ENCODE results near the gene SPATA16.

DNA sequence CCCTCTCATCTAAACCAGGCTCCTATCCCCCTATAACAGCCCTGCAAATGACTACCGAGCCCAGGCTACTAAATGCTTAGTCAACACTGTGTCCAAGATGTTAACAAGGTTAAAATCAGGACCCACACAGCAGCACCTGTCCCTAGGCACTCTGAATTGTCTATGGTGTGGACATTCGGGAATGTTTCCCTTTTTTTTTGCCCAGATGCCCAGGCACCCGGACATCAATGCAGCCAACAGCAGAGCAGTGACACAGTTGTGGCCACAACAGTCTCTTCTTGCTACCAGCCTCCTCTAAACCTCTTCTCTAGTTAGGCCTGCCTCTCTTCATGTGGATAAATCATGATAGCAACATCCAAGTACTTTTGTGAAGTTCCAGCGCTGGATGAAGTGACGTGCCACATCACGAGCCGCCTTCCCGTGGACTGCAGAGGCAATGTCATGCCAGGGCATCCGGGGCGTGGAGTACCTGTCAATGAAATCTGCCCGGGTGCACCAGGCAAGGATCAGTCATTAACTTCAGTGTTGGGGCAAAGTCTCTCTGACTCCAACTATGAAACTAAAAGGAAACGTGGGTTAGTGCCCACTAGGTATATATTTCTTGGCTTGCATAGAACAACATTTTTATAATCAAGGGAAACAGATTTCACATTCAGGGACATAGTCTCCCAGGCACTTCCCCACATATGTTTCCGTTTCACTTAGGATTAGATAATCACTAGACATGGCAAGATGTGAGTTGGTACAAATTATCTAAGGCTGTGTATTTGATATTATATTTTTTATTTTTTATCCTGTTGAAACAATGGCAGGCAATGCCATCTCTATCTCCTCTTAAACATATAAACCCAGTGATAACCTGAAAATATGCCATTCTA lies 133.7 kb downstream of the PLD1 start:
- PRO-cap, result no peak
- CAGE, long polyA plus RNA, result no peak

GRCh38 chr3:171770694-171771634 lies 39.3 kb downstream of the PLD1 start:
- PRO-cap, result no peak
- CAGE, long polyA plus RNA, result no peak

- PRO-cap, result no peak
- CAGE, long polyA plus RNA, result no peak
Observed at GRCh38 chr3:171791207-171792386, 18.7 kb downstream of the PLD1 start.

DNA sequence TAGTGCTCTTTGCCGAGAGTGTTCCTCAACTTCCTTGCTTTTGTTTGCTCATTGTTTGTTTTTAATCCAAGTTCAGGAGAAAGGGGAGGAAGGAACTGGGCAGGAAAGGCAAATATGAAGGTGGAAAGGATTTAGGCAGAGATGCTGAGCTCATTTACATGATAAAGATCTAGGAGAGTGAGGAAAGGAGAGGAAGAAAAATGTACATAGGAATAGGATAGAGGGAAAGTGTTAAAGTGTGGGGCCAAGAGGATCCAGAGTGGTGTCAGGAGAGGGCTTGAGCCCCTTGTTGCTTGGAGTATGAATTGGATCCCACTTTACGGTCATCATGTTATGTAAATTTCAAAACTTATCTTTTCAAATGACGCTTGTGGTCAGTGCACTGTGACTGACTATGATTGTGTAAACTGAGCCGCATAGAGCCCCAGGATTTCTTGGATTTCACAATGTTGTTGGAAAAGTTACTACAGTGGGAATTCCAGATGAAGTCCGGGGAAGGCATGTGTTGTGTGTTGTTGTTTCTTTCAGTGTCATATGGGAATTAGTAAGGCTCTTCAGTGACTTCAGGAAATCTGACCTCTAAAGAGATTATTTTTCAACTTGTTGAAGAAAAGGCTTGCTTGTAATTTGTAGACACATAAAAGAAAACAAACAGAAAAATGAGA lies 15.1 kb upstream of the PLD1 start:
- PRO-cap, result no peak
- CAGE, long polyA plus RNA, result no peak

DNA sequence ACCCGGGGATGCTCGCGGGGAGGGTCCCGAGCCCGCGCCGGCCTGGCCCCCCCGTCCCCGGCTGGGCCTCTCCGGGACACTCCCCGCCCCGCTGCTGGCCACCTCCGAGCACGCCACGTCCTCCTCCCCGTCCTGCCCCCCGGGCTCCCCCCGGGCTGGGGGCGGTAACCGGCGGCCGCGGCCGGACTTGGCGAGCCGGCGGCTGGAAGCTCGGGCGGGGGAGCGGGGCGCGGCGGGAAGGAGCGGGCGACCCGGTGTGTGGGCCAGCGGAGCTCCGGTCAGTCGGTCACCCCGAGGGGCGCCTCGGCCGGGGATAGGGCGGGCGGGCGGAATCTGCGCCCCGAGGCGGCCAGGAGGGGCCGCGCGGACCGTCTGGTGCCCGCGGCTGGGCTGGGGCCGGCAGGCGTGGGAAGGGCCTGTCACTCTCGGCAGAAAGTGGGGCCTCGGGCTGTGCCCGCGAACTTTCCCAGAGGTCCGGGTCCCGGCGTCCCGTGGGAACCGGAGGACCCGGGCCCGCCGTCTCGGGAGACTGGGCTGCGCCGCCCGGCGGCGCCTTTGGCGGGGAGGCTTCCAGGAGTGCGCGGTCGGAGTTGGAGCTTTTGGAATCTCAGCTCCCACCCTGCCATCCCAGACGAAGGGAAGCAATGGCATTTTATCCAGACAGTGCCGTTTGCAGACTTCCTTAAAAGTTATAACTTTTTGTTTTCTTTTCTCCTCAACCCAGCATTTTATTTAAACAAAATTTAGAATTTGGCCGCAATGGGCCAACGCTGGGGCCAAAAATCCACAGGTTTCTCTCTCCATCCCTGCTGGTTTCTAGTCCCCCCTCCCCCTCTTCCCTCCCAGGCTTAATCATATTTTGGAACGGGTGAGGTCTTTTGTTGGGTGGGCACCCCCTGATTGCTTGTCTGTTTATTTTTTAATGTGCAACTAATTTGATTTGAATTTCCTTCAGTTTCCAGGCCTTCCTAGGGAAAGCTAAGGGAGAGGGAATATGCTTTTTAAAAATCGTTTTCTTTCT lies 1.3 kb downstream of the FNDC3B start:
- PRO-cap, result bidirectional peak, plus-strand start at position 193 of the sequence, minus-strand start outside the sequence
- CAGE, long polyA plus RNA, result no peak

GRCh38 chr3:172041369-172041852 lies 2.0 kb downstream of the FNDC3B start:
- PRO-cap, result no peak
- CAGE, long polyA plus RNA, result no peak

DNA sequence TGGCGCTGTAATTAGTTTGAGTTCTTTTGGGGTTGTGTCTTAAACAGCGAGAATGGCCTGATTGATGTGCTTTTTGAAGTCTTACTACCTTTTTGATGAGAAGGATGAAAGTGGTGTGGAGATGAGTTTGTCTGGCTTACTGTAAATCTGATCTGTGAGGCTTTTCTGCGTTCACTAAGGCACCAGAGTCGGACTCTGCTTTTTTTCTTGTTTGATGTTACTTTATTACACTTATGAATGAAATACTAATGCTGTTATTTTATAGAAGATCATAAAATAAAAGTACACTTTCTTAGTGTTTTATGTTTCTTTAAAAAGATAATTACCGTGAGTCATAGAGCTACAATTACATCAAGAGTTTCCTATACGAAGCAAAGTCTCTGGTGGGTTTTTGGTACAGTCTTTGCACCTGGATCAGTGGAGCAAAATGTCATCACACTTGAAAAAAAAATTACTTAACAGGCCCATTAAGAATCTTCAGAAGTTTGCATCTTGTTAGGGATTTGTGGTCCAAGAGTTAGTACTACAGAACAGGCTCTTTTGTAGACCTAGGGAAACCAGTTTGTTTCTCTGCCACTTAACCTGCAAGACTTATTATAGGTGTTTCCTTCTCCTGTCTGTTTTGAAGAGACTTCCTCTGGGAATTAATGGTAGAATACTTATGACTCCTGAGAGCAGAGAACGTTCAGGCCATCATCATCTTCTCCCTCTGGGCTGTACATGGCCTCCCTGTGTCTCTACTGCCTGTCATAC lies 28.0 kb downstream of the FNDC3B start:
- PRO-cap, result no peak
- CAGE, long polyA plus RNA, result no peak

- PRO-cap, result no peak
- CAGE, long polyA plus RNA, result no peak
Observed at GRCh38 chr3:172130330-172131003, 91.1 kb downstream of the FNDC3B start.

GRCh38 chr3:172294013-172294561 lies 154.2 kb downstream of the GHSR start:
- PRO-cap, result no peak
- CAGE, long polyA plus RNA, result no peak

GRCh38 chr3:172315298-172316012 lies 132.8 kb downstream of the GHSR start:
- PRO-cap, result no peak
- CAGE, long polyA plus RNA, result no peak

DNA sequence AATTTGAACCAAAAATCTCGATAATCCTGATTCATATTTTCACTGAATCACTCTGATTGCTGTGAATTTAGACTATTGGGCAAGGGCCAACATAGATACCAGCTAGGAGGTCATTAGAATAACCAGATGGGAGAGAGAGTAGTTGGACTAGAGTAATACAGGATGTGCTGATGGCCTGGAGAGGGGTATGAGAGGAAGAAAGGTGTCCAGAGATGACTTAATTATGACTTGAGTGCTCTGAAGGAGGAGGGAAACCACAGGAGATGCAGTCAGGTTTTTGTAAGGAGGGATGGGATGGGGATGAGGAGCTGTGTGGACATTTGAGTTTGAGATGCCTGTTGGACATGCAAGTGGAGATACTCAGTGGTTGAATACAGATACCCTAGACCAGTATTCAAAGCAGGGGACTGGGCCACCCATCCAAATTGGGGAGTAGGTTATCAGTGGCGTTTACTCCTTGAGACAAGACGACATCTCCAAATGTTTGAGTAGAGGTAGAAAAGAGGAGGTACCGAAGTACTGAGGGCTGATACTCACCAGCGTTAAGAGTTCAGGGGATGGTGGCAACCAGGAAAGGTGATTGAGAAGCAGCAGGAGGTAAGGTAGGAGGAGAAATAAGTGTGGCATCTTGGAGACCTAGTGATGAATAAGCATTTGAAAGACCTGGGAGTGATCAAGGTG lies 96.6 kb downstream of the GHSR start:
- PRO-cap, result no peak
- CAGE, long polyA plus RNA, result no peak

DNA sequence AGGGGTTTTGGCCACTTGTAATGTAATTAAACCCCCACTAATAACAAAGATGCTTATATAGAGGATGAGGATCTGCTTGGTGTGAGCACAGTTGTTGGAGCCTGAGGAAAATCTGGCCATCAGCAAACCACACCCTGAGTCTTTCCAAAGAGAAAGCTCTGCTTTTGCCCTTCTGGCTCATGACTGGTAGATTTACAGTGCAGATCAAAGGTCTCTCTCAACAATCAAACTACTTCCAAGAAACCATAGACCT lies 78.3 kb upstream of the TNFSF10 start:
- PRO-cap, result no peak
- CAGE, long polyA plus RNA, result no peak

DNA sequence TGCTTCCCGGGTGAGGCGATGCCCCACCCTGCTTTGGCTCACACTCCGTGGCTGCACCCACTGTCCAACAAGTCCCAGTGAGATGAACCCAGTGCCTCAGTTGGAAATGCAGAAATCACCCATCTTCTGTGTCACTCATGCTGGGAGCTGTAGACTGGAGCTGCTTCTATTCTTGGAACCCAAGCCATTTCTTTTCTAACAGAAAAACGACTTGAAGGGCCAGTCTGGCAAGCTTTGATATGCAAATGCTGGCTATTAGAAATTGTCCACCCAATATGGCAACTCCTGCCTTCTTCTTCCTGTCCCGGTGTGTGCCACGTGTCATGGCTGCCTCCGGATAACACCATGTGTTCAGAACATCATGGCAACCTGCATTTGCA lies 44.9 kb downstream of the NCEH1 start:
- PRO-cap, result no peak
- CAGE, long polyA plus RNA, result no peak

GRCh38 chr3:173140962-173141303 lies at the start of gene SPATA16:
Gene SPATA16 (minus strand): TSS chr3:173141235.
- PRO-cap, result no peak
- CAGE, long polyA plus RNA, result no peak

GRCh38 chr3:174858131-174858720 lies 908 bp upstream of the NAALADL2 start:
- PRO-cap, result no peak
- CAGE, long polyA plus RNA, result no peak

GRCh38 chr3:176360511-176360893 lies 836.8 kb downstream of the TBL1XR1 start:
- PRO-cap, result no peak
- CAGE, long polyA plus RNA, result no peak

GRCh38 chr3:177056667-177057225 lies 140.5 kb downstream of the TBL1XR1 start:
- PRO-cap, result no peak
- CAGE, long polyA plus RNA, result no peak

- PRO-cap, result no peak
- CAGE, long polyA plus RNA, result no peak
Observed at GRCh38 chr3:177075690-177076870, 121.2 kb downstream of the TBL1XR1 start.

GRCh38 chr3:177120179-177120776 lies 77.0 kb downstream of the TBL1XR1 start:
- PRO-cap, result no peak
- CAGE, long polyA plus RNA, result no peak

DNA sequence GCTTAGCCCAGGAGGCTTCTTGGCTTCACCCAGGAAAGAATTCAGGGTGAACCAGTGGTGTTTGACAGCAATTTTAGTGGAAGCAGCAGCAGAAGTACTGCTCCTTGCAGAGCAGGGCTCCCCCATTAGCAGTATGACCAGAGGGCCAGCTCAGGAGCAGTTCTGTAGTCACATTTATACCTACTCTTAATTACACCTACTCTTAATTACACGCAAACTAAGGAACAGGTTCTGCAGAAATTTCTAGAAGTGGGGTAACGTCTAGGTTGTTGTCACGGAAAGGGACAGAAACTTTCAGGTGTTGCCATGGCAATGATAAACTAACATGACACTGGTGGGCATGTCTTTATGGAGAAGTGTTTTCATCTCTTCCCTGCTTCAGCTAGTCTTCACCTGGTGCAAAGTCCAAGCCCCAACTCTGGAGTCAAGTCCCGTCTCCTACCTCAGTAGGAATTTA lies 55.1 kb downstream of the TBL1XR1 start:
- PRO-cap, result bidirectional peak, plus-strand start at position 385 of the sequence, minus-strand start at position 219 of the sequence
- CAGE, long polyA plus RNA, result no peak

Measured in B cell (primary cell).